Myometrial cell (primary cell): Measurements from ENCODE around the gene APOA4.

- RAMPAGE, long total RNA = no peak
These were observed 10.2 kb upstream of the NXPE2 start for GRCh38 chr11:114668212-114668437.

DNA sequence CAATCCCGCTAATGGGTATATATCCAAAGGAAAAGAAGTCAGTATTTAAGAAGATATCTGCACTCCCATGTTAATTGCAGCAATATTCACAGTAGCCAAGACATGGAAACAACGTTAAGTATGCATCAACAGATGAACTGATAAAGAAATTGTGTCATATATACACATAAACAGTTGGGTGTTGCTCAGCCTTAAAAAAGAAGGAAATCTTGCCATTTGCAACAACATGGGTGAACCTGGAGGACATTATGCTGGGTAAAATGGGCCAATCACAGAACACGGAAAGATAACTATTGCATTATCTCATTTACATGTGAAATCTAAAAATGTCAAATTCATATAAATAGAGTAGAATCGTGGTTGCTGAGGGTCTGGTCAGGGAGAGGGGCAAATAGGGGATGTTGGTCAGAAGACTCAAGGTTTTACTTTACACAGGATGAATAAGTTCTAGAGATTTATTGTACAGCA, 1.6 kb upstream of the NXPE2 start:
- RAMPAGE, long total RNA = no peak

DNA sequence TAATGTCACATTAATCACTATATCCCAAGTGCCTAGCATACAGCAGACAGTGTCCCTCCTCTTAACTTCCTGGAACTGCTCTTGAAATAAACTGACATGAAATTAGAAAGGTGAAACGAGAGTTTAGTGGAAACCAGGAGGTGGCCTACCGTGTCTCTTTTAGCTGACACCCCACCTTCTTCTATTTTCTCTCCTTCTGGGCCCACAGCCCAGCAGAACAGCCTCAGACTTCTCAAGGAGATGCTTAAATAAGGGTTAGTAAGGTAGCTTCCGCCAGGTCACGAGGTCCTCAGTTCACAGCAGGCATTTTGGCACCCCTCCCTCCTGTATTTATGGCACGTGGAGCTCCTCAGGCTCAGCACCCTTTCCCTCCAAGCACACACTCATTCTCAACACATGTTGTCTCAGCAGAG, 118.9 kb downstream of the NXPE2 start:
- RAMPAGE, long total RNA = no peak

DNA sequence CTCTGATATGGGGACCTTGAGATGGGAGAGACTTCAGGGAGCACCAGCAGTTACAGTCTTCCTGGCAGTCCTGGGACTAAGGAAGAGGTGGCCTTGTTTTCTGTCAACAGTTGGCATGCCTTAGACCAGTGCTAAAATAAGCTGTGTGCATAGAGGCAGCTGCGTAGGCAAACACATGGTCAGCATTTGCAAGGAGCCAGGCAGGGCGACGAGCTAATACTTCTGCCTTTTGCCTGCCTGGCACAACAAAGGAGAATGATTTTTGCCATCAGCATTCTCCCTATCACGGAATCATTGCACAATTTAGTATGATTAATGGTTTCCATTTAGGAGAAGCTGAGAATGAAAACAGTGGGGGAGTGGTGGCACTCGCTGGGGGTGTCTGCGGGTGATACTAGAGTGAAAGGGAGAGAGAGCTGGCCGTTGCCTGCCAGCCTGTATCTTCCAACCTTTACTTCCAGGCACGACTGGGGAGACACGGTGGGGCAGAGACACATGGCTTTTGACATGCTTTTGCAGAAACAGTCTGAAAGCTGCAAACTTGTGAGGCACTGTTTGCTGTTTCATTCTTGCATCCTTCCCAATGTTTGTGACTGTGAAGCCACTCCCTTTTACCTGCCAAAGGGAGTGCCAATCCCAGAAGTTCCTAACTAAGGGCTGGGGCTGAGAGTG, 335.9 kb downstream of the CADM1 start:
- RAMPAGE, long total RNA = no peak

DNA sequence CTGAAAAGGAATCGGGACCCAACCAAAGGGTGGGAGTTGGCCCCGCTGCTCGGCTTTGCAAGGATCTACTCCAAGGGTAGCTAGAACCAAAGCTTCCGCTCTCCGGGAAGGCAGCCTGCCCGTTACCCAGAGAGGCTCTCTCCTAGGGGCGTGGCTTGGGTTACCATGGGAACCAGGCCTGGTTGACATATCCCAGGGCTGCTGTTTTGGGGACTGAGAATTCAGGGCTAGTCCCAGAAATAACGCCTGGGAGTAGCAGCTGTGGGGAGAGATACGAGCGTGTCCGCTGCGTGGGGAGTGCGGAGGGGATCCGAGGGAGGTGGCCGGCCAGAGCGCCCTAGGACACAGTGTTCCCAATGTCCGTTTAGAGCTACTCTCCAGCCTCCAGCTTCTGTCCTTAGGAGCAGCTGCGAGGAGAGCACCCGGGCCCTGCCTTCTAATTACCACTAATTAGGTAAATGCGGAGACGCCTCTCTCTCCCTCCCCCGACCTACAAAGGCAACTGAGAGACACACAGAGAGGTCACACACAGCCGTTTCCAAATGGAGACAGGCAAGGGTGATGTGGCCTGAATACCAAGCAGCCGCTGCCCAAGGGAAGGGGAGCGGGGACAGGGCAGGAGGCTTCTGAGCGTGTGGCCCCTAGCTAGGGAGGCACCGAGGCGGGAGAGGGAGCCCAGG, 141.6 kb upstream of the CADM1 start:
- RAMPAGE, long total RNA = no peak

DNA sequence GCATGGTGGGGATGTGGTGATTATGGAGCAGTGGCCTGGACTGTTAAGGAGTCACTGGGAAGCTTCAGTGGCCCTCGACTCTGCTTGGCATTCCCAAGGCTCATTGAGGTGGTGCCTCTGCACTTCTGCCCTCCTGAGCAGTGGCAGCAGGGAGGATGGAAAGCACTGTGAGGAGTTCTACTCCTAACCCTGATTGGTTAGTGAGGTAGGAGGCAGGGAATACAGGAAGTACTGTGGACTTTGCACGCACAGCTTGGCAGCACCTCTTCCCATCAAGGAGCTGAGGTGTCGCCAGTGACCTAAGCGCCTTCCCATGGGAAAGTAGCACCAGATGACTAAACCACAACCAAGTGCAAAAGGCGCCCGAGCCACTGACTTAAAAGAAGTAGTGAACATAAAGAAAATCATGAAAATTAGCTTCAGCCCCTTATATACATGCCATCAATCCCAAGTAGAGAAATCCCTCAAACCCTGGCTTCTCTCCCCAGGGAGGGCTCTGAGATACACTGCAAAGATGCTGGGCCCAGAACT, 152.5 kb upstream of the CADM1 start:
- RAMPAGE, long total RNA = no peak

- RAMPAGE, long total RNA = no peak
These were observed 591.7 kb downstream of the BUD13 start for GRCh38 chr11:116180867-116181652.

GRCh38 chr11:116195355-116195693, 577.5 kb downstream of the BUD13 start:
- RAMPAGE, long total RNA = no peak

DNA sequence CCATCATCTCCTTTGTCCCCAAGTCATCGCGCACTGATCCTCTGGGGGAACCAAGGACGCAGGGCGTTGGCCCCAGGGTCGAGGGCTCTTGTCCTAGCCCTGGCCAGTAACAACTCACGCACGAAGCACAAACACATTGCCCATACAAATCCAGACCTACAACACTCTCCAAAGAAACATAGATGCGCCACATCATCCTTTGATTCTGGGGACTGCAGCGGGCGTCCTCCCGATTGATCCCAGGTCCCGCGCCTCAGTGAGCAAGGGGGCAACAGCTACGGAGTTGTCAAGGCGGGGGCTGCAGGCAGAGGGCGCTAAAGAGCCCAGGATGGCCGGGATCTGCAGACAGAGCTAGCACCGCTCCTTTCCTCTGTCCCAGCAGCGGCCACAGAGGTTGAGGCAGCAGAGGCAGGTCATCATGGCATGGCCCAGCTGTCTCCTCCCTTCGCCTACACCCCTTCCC, 537 bp downstream of the APOA5 start:
- RAMPAGE, long total RNA = no peak

DNA sequence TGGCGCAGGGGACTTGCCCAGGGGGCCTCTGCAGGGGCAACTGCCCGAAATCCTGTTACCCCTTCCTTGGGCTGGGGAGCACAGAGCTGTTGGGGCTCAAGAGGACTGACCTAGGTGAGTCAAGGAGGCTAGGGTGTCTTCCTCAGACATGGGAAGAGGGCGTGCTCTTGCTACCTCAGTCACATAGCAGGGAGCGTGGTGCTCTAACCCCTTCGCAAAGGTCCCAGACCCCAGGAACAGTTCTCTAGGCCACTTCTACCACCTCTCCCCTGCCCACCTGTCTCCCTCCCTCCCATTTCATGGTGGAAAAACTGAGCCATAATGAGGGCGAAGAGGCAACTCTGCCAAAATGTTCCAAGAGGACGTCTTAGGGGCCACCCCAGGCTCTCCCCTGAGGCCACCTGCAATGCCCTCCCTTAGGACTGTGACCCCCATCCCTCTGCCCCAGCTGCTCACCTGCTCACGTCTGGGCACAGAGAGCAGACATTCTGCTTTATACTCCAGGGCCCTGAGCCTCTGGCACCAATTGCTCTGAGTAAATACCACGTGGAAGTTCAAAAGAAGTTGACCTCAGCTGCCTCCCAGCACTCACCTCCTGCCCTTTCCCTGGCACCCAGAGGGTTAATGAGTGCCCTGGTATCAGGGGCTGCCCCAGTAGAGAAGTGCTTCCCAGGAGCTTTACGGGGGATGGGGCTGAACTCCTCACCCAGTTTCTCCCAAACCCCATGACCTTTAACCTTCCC, 416 bp upstream of the APOA5 start:
- RAMPAGE, long total RNA = no peak

GRCh38 chr11:116823076-116823701, at the start of gene APOA4:
Gene APOA4 (minus strand): TSS chr11:116823304.
- RAMPAGE, long total RNA = no peak

- RAMPAGE, long total RNA = no peak
These were observed 2.3 kb upstream of the APOA4 start for GRCh38 chr11:116825311-116825945.

- RAMPAGE, long total RNA = no peak
These were observed 2.7 kb downstream of the APOA1 start for GRCh38 chr11:116834728-116835102.

- RAMPAGE, long total RNA = no peak
These were observed 15.0 kb upstream of the APOA1 start for GRCh38 chr11:116852060-116853117.

- RAMPAGE, long total RNA = no peak
These were observed 36.9 kb upstream of the APOA1 start for GRCh38 chr11:116874237-116874791.

DNA sequence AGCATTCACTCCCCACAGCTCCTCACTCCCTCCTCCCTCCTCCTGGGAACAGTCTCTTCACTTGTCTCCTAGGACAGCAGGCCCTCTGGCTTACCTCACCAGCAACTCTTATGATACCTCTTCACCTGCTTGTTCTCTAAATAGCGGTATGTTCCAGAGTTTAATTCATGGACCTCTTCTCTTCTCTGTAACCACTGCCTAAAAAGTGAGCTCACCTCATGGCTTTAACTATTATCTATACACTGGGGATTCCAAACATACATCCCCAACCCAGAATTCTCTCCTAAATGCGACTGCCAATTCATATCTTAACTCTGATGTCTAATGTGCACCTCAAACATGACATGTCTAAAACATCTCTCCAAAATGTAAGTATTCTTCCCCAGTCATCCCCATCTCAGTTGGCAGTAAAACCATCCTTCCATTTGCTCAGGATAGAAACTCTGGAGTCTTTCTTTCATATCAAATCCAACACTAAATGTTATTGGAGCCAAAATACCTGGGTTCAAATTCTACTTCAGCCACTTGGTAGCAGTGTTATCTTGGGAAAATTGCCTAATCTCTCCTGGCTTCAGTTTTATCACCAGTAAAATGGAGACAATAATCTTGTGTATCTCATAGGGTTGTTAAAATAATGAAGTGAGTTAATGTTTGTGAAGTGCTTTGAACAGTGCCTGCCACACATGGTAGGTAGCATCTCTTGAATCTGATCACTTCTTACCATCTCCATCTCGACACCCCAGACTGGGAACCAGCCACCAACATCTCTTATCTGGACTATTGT, 56.8 kb upstream of the APOA1 start:
- RAMPAGE, long total RNA = no peak

DNA sequence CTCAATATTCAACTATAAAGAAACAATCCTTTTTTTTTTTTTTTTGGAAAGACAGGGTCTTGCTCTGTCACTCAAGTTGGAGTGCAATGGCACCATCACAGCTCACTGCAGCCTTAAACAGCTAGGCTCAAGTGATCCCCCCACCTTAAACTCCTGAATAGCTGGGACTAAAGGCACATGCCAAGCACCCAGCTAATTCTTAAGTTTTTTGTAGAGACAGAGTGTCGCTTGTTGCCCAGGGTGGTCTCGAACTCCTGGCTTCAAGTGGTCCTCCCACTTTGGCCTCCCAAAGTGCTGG, 31.8 kb downstream of the SIK3 start:
- RAMPAGE, long total RNA = no peak

DNA sequence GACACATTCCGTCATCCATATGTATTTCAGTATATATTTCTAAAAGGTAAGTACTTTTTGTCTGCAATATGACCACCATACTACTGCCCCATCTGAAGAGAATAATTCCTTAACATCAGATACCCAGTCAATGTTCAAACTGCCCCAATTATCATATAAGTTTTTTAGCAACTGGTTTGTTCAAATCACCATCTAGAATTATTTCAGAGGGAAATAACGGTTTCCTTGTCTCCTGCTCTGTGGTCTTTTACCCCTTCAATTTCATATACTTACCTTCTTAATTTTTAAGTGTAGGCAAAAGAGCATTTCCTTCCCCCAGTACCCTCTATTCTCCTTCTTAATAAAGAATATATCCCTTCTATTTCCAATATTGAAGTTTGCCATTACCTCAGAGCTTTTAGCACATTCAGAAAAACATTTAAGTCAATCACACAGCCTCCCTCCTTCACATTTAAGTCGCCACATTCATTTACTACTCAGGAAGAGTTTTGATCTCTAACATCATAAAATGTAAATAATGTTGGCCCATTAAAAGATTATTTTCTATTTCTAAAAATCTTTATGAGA, 28.8 kb downstream of the SIK3 start:
- RAMPAGE, long total RNA = no peak

DNA sequence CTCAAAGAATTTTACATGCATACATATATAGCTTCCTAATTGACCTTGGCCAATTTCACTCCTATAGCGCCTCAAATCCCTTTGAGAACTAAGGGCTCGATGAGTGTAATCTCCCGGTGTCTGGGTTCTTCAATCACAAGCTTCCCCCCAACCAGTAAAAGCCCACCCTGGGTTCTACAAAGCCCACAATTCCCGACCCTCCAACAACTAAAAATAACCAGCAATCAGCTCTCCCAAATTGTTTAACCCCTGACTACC, 1.2 kb downstream of the SIK3 start:
- RAMPAGE, long total RNA = no peak

GRCh38 chr11:117179057-117179996, 784 bp downstream of the SIDT2 start:
- RAMPAGE, long total RNA = no peak